Measurements from ENCODE around the gene UNC93B1.

- PRO-cap = no peak
Observed at GRCh38 chr11:67991683-67992080, 12.2 kb downstream of the UNC93B1 start.

DNA sequence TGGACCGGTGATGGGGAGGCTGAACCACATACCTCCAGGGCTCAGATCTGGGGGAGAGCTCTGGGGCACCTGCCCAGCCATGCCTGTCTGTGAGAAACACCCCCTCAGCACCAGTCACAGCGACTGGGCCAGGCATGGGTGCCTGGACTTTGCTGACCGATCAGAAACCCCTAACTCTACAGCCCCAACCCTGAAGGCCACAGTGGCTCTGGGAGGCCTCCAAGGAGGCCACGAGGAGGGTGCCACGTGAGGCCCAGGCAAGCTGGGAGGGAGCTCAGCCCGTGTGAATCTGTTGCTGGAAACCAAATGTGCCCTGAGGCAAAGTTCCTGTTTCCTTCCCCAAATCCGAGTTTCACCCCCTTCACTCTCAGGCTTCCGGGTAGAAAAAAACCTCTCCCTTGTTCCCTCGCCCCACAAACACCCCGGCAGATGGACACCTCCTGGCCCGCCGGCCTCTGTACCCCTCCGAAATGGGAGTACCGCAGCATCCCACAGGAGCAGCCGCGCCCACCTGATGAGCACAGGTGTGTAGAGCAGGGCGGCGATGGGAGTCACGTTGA lies 1.3 kb downstream of the UNC93B1 start:
- PRO-cap = no peak

GRCh38 chr11:68003071-68003939 lies 592 bp downstream of the UNC93B1 start:
- PRO-cap = no peak

GRCh38 chr11:68003940-68004295 lies at the start of gene UNC93B1:
UNC93B1 (minus strand) TSS chr11:68004097.
- PRO-cap = unidirectional peak, minus-strand start at chr11:68004125

GRCh38 chr11:68008389-68009460 lies 1.4 kb upstream of the ALDH3B1 start:
- PRO-cap = no peak

DNA sequence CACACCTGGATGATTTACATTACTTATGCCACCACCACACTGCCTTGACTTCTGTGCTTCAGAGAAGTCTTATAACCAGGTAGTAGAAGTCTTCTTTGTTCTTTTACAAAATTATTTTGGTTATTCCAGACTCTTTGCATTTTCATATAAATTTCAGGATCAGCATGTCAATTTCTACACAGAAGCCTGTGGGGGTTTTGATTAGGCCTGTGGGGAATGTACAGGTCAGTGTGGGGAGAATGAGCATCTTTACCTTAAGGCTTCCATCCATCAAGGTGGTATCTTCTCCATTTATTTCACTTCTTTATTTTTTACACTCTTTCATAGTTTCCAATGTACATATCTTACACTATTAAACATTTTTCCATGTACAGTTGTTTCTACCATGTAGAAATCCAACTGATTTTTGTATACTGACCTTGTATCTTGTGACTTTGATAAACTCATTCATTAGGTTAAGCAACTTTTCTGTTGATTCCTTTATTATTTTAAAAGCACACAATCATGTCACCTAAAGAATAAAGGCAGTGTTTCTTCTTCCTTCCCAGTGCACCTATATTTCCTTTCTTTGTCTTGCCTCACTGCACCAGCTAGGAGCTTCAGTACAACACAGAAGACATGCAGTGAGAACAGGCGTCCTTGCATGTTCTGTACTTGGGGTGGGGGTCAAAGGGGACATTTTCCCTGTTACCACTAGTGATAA lies 19.5 kb downstream of the TCIRG1 start:
- PRO-cap = no peak

- PRO-cap = no peak
Observed at GRCh38 chr11:68062295-68063214, 23.7 kb downstream of the TCIRG1 start.

GRCh38 chr11:68115105-68116037 lies 5.8 kb downstream of the CHKA start:
- PRO-cap = no peak

- PRO-cap = no peak
Observed at GRCh38 chr11:68127950-68129149, 7.2 kb upstream of the CHKA start.

- PRO-cap = bidirectional peak, plus-strand start at chr11:68212884, minus-strand start at chr11:68212726
Observed at GRCh38 chr11:68212354-68212990, 624 bp downstream of the KMT5B start.

- PRO-cap = no peak
Observed at GRCh38 chr11:68251669-68252198, 20.0 kb downstream of the C11orf24 start.

DNA sequence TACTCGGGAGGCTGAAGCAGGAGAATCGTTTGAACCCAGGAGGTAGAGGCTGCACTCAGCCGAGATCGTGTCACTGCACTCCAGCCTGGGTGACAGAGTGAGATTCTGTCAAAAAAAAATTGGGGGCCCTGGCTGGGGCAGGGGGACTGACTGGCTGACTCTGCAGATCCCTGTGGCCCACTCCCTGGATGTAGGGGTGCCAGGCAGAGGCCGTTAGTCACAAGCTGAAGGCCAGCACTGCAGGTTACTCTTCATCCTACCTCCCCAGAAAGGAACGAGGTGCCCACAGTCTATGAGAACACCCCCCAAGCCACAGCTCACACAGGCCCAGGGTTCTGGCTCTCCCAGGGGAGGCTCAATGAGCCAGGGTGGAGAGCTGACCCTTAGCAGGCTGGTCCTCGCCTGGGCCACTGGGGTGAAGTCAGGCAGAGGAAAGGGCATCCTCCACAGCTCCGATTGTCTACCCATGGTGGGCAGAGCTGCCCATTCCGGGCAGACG lies 12.6 kb downstream of the C11orf24 start:
- PRO-cap = no peak

DNA sequence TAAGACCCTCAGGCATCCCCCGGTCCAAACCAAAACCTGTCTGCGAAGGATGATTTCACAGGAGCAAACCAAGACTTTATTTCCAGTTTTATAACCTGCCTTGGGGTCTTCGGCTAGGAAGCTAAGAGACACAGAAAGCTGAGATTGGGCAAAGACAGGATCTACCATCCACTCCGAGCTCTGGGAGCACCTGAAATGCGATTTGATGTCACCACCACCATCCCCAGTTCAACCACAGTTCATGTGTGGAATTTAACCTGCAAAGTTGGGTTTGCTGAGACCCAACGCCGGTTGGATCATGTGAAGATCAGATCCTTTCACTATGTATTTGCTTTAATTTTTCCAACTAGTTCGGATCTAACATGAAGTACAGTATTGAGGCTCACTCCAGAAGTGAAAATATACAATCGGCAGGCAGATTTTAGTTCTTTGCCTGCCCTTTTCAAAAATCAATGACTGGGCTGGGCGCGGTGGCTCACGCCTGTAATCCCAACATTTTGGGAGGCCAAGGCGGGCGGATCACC lies 1.3 kb upstream of the C11orf24 start:
- PRO-cap = no peak

- PRO-cap = no peak
Observed at GRCh38 chr11:68275655-68276140, 3.9 kb upstream of the C11orf24 start.

- PRO-cap = no peak
Observed at GRCh38 chr11:68297511-68298145, 14.8 kb upstream of the LRP5 start.

DNA sequence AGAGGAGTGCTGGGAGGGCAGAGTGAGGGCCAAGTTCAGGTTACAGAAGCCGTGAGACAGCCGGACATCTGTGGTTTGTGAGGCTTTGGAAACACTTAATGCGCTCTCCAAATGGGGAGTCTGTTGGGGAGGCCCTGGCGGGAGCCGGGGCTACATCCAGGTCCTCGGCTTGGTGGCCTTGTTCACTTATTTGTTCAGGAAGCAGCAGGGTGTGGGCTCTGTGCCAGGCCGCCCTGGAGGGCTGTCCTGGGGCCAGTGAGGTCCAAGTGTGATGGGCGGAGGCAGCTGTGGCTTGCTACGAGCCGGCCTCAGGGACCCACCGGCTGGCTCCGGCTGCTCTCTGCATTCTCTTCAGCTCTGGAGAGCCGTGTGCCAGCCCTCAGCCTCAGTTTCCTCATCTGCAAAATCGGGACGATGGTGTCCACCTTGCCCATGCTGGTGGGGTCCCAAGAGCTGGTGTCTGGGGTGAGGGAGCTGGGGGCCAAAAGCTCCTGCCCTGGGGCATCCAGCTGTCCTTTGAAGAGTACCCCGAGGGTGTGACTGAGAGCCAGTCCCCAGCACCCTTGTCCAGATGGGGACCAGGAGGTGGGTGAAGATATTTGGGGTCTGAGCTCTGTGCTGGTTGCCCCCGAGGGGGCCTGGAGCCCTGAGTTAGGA lies 4.6 kb downstream of the LRP5 start:
- PRO-cap = no peak

DNA sequence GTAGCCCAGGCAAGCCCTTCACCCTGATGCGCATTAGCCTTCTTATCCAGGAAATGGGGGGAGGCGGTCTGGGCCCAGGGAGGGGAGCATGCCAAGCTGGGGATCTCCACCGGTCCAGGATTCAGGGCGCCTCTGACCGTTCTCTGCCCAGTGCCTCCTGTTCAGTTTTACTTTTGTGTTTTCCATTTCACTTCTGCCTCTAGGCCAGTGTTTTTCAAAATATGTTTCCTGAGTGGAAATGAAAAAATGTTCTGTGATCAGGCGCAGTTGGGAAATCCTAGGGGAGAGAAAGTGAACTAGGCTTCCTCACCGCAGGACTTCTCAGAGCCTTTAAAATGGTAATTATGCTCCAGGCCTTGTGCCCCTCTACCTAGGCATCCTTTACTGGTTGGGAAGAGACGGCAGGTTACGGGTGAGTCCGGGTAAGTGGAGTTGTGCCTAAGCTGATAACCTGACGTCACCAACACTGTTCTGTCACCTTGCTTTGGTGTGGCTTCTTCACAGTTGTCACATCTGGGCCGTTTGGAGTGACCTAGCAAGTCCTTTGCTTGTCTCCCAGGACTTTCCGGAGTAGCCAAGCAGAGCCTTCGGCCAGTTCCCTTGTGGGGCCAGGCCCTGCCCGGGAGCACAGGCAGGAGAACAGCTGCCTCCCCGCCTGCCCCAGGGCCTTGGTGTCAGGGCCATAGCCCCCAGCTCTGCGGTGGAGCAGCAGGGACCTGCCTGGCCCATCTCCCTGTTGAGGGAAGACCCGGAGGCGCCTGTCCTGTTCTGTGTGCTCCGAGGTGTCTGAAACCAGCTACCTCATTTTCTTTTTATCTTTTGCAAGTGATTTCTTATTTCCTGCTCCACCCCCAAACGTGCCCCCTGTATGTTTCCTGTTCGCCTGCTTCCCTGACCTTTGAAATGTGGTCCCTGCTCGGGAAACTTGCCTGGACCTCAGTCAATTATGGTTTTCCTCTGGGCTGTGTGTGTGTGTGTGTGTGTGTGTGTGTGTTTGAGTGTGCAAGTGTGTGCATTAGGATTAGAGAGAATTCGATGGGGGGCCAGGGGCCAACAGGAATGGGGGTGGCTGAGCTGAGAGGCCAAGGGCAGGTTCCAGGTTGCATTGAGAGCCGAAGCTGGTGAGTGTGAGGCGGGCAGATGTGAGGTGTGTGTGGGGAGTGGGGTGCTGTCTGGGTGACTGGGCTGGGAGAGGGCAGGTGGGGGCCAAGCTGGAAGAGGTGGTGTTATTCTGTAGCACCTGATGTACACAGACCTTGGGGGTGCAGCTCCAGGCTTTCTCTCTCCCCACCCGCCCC lies 18.8 kb downstream of the LRP5 start:
- PRO-cap = no peak

DNA sequence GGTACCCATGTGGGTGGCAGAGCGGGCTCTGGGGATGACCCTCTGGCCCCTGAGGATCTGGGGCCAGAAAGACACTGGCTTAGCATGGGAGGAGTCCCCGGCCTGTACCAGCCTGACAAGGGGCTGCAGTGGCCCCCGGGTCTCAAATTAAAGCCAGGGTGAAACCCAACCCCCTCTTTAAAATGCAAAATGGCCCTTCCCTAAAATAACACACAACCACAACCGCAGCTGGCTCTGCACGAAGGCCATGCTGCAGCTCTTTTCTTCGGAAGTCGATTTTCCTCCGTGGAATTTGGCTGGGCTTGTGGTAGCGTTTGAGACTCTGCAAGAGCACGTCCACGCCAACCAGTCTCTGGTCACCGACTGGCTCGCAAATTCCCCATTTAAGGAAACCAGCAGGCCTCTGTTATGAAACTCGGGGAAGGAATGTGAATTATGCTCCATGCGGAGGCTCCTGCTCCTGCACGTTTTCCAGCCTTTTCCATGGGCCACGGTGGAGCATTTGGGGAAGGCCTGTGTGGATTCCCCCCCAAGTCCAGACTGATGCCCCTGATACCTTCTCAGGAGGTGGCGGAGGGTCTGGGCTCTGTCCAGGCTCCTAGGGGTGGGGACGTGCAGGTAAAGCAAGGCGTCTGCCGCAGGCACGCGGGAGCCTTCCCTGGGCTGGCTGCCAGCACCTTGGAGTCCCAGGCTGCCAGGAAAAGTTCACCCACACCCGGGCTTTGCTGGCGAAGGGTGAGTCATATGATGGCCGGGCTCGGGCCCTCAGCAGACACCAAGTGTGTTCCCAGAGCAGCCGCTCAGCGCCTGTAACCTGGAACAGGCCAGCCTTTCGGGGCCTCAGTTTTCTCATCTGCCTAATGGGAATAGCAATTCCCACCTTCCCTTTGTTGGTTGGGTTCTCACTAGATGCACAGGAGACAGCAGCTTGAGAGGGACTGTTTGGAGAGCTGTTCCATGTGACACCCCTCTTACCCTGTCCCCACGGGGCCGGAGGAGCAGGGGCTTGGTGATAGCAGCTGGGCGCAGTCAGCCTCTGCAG lies 41.9 kb downstream of the LRP5 start:
- PRO-cap = unidirectional peak, minus-strand start at position 365 of the sequence

DNA sequence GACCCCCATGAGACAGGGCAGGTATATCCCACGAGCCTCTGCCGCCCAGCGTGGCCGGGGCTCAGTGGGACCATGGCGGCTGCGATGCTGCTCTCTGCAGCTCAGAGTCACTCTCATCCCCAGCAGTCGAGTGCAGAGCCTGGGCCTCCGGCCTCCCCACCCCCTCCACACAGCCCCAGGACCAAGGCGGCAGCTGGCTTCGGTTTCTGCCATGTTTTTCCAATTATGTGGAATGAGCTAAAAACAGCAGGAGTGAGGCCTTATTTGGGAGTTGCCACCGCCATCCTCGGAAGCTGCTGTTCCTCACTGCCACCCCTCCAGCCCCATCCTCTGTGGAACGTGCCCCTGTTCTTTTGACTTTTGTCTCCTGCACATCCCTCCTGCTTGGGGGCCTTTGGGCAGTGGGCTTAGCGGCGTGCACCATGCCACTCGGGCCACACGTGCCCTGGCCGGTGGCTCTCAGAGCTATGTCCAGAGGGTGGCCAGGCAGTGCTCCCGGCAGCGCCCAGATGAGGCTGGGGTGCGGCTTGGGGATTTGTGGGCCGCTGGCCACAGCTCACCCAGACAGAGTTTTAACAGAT lies 61.2 kb downstream of the LRP5 start:
- PRO-cap = bidirectional peak, plus-strand start at position 263 of the sequence, minus-strand start at position 103 of the sequence

DNA sequence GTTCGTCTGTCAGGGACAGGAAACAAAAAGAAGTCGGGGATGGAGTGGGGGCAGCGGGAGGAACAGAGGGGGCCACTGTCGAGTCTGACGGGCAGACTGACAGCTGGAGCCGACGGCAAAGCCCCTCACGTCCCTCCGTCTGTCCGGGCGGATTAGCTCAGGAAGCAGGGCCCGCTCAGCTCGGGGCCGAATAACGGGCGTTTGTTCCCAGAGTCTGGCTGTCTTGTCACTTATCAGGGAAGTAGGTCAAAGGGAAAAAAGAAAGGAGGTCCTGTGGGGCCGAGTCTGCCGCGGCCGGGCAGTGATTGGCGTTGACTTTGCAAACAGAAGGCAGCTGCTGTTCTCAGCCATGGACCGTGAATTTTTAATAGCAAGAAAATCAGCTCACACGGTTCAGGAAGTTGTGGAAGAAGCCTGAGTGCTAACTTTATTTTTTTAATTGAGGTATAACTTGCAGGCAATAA lies 61.7 kb downstream of the LRP5 start:
- PRO-cap = no peak

Data from osteocyte (in vitro differentiated cells).